AG08470 (cell line): ENCODE measurements around a stretch of chr12.

DNA sequence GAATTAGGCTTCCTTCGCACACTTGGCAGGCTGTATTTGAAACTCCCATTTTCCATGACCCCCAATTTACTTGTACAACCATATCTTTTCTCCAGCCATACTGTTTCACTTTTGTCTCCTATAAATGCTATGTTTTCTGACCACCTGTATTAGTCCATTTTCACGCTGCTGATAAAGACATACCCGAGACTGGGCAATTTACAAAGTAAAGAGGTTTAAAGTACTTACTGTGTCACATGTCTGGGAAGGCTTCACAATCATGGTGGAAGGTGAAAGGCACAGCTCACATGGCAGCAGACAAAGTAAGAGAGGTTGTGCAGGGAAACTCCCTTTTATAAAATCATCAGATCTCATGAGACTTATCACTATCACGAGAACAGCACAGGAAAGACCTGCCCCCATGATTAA is 84.0 kb downstream of the BTG1 start:
- RRBS: no CpG with 5 or more reads among the region's 4 CpGs

- RRBS: no CpG with 5 or more reads among the region's 3 CpGs
Observed at GRCh38 chr12:92078078-92078780, 67.4 kb downstream of the BTG1 start.

DNA sequence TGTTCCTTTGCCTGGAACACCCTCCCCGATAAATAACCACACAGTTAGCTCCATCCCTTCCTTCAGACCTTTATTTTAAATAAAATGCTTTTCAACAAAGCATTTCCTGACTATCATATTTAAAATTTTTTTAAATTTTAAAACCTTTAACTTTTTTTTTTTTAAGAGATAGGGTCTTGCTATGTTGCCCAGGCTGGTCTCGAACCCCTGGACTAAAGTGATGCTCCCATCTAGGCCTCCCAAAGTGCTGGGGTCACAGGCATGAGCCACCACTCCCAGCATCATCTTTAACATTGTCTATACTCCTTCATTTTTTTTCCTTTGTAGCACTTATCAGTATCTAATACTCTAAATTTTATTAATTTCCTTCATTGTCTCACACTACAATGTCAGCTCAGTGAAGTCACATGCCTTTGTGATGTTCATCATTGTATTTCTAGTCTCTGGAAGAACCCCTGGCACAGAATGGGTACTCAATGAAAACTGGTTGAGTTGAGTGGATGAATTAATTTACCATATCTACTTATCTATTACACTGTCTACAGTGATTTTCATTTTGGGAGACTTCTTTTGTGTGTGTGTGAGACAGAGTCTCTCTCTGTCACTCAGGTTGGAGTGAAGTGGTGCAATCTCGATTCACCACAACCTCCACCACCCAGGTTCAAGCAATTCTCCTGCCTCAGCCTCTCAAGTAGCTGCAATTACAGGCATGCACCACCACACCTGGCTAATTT is 48.3 kb downstream of the BTG1 start:
- RRBS: no CpG with 5 or more reads among the region's 3 CpGs

GRCh38 chr12:92118791-92119574 is 26.7 kb downstream of the BTG1 start:
- RRBS: no CpG with 5 or more reads among the region's 2 CpGs

- RRBS: no CpG with 5 or more reads among the region's 2 CpGs
Observed at GRCh38 chr12:92131716-92132840, 13.6 kb downstream of the BTG1 start.

DNA sequence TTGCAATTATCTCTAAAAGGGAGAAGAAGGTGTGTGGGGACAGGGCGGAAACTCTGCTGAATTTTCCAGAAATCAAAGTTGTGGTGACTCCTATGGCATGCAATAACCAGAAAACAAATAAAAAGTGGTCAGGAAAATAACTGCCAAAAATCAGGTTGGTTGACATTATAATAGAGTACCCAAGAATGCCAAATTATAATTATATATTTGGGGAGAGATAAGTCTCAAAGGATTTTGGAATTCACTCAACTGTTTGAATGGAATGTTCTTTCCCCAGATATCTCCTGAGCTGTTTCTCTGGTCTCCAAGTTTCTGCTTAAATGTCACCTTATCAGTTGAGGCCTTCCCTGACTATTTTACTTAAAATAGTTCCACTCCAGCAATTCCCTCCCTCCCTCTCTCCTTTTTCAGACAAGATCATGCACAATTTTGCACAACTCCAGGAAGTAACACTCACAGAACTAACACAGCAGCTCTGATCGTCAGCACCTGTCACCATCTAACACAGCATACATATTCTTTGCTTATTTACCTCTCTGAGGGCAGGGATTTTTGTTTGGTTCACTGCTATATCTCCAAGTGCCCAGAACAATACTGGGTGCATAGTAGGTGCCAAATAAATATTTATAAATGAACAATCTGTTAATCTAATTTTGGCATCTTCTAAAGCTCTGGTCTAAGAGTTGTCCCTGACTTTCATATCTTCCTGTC is 12.5 kb downstream of the BTG1 start:
- RRBS: no CpG with 5 or more reads among the region's 2 CpGs

GRCh38 chr12:92141249-92141505 is 4.5 kb downstream of the BTG1 start:
- RRBS: no CpG with 5 or more reads among the region's 1 CpG

DNA sequence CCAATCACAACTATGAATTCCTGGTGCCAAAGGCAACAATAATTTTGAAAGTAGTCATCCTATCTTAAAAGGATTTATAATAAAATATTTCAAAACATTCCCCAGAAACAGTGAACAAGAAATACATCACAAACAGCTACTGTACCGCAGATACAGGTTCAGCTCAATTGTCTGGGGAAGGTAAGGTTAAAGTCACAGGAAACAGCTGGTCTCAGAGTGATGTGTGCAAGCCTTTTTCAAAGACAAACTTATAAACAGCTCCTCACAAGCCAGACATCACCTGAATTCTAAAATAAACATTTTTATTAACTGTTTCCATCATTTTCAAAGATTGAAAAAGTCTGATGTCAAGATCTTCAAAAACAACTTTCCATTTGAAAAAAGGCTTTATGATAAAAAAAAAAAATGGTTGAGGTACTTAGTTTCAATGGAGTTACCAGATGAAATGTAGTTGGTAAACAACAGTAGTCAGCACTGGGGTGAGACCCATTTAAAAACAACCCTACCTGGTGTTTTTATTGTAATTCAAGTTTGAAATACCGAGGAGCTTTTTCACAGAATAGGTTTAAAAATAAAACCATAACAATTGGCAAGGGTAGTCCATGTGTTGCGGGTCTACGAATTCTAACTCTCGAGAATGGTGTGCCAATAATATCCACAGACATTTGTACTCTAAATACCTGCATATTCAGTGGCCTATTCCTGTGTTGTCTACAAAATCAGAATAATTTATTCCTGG is 4.0 kb downstream of the BTG1 start:
- RRBS: no CpG with 5 or more reads among the region's 5 CpGs

DNA sequence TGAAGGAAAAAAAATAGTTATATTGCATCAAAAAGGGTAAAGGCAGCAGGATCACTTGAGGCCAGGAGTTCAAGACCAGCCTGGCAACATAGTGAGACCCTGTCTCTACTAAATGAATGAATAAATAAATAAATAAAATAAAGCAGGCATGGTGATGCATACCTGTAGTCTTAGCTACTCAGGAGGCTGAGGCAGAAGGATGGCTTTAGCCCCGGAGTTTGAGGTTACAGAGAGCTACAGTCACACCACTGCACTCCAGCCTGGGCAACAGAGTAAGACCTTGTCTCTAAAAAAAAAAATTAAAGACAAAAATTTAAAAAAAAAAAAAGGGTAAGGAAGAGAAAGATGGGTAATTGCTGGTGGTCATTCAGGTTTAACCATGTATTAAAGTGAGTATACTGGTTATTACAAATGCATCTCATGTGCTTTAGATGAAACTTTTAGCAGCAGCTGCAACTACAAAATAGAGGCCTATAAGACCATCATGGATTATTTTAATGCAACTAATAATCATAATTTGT is 202.3 kb upstream of the BTG1 start:
- RRBS: no CpG with 5 or more reads among the region's 1 CpG

- RRBS: no CpG with 5 or more reads among the region's 3 CpGs
Observed at GRCh38 chr12:92362688-92363162, 217.1 kb upstream of the BTG1 start.

DNA sequence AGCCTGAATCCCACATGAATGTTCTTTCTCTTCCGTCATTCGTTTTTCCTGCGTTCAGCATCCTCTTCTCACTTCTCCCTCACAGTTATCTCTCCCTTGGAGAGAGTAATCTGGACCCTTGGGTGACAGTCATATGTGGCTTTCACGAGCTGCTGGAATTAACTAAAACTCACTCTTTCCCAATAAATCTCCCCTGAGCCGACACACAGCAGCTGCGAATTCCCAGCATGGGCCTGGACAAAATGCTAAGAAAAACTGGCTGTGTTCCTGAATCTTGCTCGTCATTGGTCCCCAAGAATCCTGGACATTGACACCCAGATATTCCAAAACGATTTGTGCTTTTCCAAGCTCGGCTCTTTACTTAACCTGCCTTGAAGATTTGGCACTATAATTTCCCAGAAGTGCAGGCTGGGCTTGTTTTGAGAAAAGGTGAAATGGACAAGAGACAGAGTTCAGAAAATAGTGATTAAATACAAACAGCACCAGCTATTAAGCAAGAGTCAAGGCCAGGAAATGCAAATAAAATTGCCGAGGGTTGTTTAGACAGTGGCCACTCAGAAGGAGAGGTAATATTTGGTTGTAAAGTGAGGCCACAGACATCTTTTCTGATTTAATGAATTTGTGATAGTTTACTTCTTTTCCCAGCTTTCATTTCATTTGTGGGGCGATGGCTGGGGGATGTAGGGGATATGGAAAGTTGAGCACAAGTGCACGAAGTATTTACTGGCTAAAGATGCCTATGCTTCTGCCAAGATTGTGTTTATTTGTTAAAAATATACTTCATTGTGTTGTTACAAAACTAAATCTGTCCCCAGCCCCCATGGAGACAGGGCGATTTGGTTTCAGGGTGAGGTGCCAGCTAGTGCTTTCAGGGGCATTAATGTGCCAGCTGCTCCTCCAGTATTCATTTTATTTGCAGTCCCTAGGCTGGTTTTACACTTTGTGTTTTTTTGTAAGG is 199.2 kb upstream of the PLEKHG7 start:
- RRBS: no CpG with 5 or more reads among the region's 13 CpGs

DNA sequence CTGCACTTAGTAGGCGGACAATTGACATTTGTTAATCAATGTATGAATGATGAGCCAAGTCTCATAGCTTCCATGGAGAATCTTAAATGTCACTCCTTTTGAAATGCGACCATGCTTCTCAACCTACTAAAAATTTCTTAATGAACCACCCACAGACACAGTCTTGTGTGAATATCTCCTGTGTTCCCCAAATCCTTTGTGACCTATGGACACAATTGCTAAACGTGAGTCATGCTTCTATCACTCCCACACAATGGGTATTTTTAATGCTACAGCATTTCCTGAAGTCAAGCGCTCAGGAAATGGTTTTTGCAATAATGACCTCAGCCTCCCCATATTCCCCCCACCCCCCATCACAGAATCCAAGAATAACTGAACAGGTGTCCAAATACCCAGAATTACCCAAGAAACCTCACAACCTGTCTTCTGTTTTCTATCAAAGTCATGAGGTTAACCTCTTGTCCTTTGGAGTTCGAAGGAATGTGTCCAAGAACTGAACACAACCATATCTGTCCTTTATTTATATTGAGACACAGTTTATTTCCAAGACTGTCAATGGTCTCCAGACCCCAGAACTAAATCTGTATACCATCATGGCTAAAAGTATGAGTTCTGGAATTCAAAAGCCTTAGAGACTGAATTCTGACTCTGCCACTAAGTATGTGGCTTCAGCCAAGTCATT is 163.5 kb upstream of the PLEKHG7 start:
- RRBS: no CpG with 5 or more reads among the region's 5 CpGs

- RRBS: no CpG with 5 or more reads among the region's 4 CpGs
Observed at GRCh38 chr12:92546128-92546638, 156.6 kb upstream of the PLEKHG7 start.

- RRBS: no CpG with 5 or more reads among the region's 7 CpGs
Observed at GRCh38 chr12:93005702-93006330, 76.7 kb upstream of the EEA1 start.

DNA sequence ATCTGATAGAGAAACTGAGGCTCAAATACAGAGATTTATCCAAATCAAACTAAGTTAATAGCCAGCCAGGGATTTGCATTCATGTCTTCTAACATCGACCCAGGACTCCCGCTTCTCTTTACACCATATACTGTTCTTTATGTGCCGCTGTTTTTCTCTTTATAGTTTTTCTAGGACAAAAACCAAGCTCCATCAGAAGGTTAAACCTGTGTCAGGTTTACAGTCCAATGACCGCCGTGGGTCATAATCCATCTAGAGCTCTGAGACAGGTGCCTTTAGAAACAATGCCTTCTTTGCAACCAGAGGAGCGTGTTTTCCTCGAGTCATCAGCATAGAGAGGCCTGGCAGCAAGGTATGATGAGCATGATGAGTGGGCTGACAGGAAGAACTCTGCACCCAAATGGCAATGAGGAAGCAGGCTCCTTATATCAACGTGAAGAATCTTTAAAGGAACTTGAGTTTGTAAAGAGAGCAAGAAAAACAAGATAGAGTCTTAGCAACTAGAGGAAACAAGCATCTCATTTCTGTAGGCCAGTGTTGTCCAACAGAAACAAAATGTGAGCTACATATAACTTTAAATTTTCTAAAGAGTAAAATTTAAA is 60.5 kb upstream of the NUDT4 start:
- RRBS: no CpG with 5 or more reads among the region's 8 CpGs

DNA sequence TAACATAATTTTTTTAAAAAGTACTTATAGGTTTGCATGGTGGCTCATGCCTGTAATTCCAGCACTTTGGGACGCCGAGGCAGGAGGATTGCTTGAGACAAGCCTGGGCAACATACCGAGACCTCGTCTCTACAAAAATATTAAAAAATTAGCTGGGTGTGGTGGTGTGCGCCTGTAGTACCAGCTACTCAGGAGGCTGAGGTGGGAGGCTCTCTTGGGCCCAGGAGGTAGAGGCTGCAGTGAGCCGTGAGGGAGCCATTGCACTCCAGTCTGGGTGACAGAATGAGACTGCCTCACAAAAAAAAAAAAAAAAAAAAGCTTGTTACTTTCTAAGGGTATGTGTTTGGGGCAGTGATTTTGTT is 354 bp upstream of the MRPL42 start:
- RRBS: no CpG with 5 or more reads among the region's 6 CpGs

DNA sequence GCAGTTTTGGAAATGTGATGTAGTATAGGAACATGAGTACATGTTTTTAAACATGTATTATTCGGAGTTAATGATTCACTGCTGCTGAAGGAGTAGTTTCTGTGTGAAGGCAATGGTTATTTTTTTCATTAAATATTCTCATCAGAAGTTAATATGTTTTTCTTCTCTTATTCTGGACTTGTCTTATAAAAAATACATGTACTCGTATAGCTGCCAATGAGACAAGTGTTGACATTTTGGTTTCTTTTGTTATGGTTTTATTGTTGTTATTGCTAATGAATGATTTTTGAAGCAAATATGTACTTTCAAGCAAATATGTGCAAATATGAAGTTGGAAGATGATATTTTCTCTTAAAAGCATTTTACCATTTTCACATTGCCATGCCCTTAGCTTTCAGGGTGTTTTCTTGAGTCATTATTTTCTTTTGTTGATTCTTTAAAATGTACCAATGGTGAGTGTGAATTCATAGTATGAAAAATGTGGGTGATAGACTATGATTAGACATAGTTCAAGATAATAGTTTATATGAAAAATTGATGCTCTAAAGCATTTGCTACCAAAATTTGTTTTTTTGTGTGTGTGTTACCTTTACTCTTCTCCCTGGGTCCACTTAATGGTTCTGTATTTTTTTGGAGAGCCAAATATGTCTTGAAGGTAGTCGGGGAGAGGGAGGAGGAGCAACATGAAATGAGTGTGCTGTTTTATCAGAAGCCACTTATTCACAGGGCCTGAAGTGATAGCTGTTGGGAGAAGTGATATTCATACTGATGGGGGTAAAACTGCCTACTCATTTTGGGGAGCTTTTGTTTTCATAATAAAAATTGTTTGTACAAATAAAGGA is 28.9 kb downstream of the CRADD start:
- RRBS: no CpG with 5 or more reads among the region's 3 CpGs

DNA sequence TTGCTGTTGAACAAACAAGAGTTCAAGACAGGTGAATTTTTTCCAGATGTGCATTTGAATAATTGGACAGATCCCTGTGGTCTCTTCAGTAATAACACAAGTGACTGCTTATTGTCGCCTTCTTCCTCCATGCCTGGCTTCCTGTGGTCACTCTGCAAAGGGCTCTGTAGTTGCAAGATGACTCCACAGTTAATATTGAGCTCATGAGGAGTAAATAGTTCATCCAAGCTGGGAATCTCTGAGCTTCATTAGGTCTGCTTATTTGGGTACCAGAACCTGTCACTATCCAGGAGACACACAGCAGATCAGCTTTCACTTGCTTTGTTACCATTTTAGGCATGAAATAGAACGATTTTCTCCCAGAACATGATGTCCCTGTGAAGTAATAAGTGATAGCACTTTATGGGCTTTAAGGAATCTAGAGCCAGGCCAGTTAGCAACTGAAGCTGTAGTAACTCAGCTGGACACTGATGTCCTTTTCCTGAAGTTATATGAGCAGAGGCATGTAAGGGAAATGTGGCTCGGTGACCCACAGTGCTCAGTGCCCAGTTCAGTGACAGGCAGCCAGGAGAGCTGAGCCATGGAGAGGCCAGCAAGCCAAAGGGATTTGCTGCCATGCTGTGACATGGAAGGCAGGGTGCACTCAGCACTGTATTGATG is 50.1 kb downstream of the CRADD start:
- RRBS: no CpG with 5 or more reads among the region's 3 CpGs

- RRBS: no CpG with 5 or more reads among the region's 4 CpGs
Observed at GRCh38 chr12:93825464-93826074, 148.4 kb downstream of the CRADD start.